Spleen (tissue), 7 donors: ENCODE measurements around the genes LRRC75B and SGSM1.

- PRO-cap, 4 experiments, result no peak in any of the 4 experiments
- RAMPAGE, long total RNA, 4 experiments, result no peak in any of the 4 experiments
Observed at GRCh38 chr22:24144527-24144903, 36.8 kb upstream of the SUSD2 start.

GRCh38 chr22:24148140-24148609 is 33.1 kb upstream of the SUSD2 start:
- PRO-cap, 4 experiments, result no peak in any of the 4 experiments
- RAMPAGE, long total RNA, 4 experiments, result no peak in any of the 4 experiments

- PRO-cap, 4 experiments, result no peak in any of the 4 experiments
- RAMPAGE, long total RNA, 4 experiments, result no peak in any of the 4 experiments
Observed at GRCh38 chr22:24275117-24275571, 4.5 kb downstream of the SPECC1L start.

DNA sequence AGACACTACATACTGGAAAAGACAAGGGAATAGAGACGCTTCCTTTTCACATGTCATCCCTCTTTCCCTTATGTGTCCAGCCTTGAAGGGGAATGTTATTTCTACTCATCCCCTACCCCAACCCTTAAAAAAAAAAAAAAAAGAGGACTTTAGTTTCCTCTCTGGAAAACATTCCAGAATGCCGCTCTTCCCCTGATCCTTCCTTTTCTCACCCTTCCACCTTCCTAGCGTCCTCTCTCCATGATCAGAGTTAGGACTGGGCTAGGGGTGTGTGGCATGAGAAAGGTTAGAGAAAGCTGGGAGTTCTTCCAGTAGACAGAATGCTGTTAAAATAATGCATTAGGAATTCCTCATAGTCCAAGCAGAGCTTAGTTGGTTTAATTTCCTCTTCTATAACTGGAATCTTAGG is 37.4 kb upstream of the ADORA2A start:
- PRO-cap, 4 experiments, result no peak in any of the 4 experiments
- RAMPAGE, long total RNA, 4 experiments, result no peak in any of the 4 experiments

GRCh38 chr22:24506948-24507493 is 11.9 kb downstream of the UPB1 start:
- PRO-cap, 4 experiments, result no peak in any of the 4 experiments
- RAMPAGE, long total RNA, 4 experiments, result no peak in any of the 4 experiments

DNA sequence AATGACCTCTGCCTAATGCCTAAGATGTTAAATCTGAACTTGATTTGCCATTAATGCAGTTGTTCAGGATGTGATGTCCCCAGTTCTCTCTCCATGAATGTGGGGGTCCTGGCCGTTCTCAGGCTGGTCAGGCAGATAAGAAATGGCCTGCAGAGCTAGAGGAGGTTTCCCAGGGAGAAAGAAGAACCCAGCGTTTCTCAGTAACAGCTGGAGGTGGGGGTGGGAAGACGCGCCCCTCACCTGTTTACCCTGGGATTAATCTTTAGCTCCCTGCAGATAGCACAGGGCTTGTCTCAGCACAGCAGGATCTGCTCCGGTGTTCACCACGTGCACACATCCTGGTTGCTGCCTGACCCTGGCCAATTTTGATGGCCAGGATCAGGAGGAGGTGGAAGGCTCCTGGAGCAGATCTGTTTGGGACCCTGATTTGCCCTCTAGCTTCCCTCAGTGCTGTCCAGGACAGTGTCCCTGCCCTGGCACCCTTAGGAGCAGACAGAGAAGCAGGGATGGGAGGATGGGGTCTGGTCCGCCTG is 19.0 kb downstream of the UPB1 start:
- PRO-cap, 4 experiments, result no peak in any of the 4 experiments
- RAMPAGE, long total RNA, 4 experiments, result no peak in any of the 4 experiments

DNA sequence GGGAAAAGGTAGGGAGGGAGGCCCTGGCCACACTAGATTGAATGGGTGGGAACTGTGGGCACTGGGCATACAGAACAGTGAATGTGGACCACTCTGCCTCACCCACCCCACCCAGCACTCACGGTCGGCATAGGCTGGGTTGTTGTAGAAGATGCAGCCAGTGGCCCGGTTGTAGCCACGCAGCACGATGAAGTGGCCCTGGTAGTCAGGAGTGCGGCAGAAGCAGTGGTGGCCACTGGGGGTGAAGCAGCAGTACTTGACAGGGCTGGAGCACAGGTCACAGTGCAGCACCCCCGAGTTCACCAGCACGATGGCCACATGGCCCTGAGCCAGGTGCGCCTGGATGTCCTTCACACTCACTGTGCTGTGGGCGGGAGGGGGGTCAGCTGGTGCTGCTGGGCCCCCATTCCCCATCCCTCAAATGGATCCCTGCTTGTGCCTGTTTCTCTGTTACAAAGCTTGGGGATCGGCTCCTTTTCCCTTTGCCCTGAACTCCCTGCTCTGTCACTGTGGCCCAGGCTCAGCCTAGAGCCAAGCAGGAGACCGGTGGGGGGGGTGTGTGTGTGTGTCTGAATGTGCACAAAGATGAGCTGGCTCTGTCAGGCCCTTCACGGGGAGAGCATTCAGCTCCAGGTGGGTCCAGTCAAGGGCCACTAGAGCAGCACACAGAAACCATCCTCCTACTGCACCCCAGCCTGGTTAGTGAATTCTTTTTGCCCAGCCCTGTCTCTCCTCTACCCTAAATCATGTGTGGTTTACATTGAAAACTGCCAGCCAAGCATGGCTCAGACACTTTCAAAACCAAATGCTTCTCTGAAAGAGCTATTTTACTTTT is 11.0 kb downstream of the GUCD1 start:
- PRO-cap, 4 experiments, result no peak in any of the 4 experiments
- RAMPAGE, long total RNA, 4 experiments, result no peak in any of the 4 experiments

DNA sequence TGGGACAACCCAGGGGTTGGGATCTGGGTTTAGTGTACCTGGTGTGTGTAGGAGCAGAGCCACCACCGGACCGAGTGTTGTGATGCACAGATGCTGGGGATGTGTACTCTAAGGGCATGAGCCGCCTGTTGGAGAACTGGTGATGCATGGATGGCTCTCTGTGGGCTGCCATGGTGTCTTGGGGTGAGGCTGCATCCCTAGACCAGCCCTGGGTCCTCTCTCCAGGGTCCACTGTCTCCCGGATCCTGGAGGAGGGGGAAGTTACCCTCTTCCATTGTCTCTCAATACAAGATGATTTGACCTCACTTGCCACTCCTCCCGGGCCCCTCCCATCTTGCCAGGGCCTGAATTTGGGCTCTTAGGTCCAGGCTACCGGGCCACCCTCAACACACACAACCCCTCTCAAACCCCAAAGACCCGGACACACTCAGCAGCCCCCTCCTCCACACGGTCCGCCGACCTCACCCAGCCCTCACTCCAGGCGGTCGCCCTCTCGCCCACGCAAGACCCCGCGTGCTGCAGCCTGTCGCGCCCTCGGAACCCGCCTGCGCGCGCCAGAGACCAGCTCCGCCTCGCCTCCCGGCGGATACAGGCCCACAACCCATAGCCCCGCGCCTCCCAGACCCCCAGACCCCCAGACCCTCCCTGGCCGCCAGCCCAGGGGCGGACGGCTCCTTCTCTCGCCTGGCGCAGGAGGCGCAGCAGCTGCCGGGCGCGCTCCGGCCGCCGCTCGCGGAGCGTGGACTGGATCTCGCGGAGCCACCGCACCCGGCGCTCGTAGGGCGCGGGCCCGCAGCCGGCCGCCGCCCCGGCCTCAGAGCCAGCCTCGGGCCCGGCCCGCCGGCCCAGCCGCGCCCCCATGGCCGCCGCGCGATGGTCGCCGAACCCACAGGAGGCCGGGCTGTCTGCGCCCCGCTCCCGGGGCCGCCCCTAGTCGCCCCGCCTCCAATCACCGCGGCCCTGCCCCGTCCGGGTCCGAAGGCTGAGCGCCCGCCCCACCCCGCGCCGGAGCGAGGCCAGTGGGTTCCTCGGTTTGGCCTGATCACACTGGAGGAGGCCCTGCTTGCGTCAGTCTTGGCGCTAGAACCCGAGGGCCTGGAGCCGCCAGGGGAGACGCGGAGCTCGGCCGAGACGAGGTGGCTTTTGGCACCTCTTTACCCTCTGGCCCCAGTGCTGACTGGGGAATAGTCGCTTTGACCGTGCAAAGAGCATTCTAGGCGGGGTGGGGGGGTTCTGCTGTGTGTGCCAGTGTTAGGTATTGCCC is at the start of gene LRRC75B:
TSS of gene LRRC75B (minus strand) at position 895 of the 1,264 bp plus-strand sequence.
- PRO-cap, 4 experiments, result peak in 4 of 4 experiments; most common plus-strand start position 1,071 of the sequence (in 4); most common minus-strand start position 926 of the sequence (in 2)
- RAMPAGE, long total RNA, 4 experiments, result no peak in any of the 4 experiments

GRCh38 chr22:24601339-24601512 is 1.8 kb upstream of the GGT1 start:
- PRO-cap, 4 experiments, result no peak in any of the 4 experiments
- RAMPAGE, long total RNA, 4 experiments, result no peak in any of the 4 experiments

DNA sequence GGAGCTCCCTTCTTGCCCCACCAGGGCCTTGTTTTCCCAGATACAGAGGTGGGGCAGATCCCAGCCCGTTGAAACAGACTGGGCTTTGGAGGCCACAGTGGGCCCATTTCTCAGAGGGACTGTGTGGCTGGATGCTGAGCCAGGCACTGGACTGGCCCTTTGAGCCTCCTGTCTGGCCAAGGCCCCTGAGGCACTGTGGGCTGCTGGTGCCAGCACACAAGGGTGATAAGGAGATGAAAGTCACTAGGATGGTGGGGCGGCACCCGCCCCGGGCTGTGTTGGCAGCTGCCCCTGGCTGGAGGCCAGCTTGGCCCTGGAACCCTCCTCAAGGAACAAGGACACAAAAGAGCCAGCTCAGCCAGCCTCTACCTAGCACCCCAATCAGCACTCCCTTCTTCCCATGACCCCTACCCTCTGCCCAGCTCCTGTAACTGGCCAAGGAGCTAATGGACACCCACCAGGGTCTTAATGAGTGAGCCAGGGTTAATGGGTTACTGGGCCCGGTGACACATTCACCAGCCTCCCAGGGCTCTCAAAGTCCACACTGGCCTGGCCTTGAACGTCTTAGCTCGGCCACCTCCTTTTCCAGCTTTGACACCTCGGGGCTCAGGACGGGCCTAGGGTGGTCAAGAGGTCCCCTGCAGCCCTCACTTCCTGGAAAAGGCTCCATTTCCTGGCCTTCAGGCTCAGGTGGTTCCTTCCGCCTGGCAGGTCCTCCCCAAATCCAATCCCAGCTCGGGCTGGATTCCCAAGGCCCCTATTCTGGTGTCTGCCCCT is 1.3 kb upstream of the GGT1 start:
- PRO-cap, 4 experiments, result no peak in any of the 4 experiments
- RAMPAGE, long total RNA, 4 experiments, result no peak in any of the 4 experiments

- PRO-cap, 4 experiments, result no peak in any of the 4 experiments
- RAMPAGE, long total RNA, 4 experiments, result no peak in any of the 4 experiments
Observed at GRCh38 chr22:24608197-24608429, 5.1 kb downstream of the GGT1 start.

DNA sequence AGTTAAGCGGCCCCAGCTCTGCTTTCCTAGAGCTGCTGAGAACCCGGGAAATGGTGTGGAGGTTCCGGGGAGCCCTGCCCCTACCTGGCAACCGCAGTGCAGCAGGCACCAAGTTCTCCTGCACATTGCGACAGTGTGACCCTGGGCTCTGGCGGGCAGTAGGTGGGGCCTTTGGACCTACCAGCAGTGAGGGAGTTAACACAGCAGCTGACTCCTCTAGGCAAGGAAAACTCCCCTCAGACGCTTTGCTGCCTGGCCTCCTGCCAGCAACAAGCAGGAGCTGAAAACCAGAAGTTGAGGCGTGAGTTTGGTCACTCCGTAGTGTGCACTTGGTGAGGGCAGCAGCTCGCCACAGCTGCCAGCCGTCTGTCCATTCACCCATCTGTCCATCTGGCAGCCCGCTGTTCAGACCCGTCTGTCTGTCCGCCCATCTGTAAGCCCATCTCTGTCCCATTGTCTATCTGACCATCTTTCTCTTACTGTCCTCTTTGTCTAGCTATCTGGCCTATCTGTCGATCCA is 29.7 kb downstream of the GGT1 start:
- PRO-cap, 4 experiments, result no peak in any of the 4 experiments
- RAMPAGE, long total RNA, 4 experiments, result no peak in any of the 4 experiments

- PRO-cap, 4 experiments, result no peak in any of the 4 experiments
- RAMPAGE, long total RNA, 4 experiments, result no peak in any of the 4 experiments
Observed at GRCh38 chr22:24660627-24660982, 57.6 kb downstream of the GGT1 start.

- PRO-cap, 4 experiments, result peak in 4 of 4 experiments; most common plus-strand start chr22:24806250 (in 4); most common minus-strand start chr22:24806157 (in 3)
- RAMPAGE, long total RNA, 4 experiments, result start-site peak on the plus strand in 1 of 4 experiments, at chr22:24806247-24806271 at its widest, 8 reads per replicate
Observed at GRCh38 chr22:24805767-24806551, at the start of gene SGSM1. SGSM1 (plus strand) TSS chr22:24806211.

GRCh38 chr22:24867173-24867862 is 61.3 kb downstream of the SGSM1 start:
- PRO-cap, 4 experiments, result no peak in any of the 4 experiments
- RAMPAGE, long total RNA, 4 experiments, result no peak in any of the 4 experiments

DNA sequence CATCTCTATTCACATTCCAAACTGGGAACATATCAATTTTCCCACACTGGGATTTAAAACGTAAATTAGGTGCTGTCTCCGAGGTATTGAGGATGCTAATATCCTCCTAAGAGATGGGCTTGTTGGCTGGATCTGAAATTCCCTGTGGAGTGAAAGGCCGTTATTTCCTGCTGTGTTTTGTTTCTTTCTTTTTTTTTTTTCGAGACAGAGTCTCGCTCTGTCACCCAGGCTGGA is 32.6 kb downstream of the KIAA1671 start:
- PRO-cap, 4 experiments, result no peak in any of the 4 experiments
- RAMPAGE, long total RNA, 4 experiments, result no peak in any of the 4 experiments

DNA sequence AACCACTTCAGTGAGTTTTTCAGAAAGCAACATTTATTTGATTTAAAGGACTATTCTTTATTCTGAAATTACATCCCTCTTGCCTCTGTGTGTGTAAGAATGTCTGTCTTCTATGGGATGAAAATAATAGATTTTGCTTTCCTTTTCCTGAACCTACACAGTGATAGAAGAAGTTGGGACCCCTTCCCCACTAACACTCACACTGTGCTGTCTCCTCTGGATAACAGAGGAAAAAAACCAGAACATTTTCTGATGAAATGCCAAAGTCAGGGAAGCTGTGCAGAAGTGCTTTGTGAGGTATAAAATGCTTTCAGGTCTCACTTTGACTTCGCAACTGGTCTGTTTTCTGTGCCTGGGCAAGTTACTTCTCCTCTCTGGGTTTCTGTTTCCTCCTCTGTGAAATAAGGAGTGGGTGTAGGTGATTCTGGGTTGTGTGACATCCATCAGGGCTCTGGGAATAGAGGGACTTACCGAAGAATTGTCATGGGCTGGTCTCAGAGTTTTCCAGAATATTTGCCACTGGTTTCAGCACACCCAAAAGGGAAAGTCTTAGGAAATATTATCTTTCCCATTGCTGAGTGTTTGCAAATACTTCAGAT is 118.3 kb downstream of the KIAA1671 start:
- PRO-cap, 4 experiments, result peak in 1 of 4 experiments; most common minus-strand start position 336 of the sequence (in 1)
- RAMPAGE, long total RNA, 4 experiments, result no peak in any of the 4 experiments

DNA sequence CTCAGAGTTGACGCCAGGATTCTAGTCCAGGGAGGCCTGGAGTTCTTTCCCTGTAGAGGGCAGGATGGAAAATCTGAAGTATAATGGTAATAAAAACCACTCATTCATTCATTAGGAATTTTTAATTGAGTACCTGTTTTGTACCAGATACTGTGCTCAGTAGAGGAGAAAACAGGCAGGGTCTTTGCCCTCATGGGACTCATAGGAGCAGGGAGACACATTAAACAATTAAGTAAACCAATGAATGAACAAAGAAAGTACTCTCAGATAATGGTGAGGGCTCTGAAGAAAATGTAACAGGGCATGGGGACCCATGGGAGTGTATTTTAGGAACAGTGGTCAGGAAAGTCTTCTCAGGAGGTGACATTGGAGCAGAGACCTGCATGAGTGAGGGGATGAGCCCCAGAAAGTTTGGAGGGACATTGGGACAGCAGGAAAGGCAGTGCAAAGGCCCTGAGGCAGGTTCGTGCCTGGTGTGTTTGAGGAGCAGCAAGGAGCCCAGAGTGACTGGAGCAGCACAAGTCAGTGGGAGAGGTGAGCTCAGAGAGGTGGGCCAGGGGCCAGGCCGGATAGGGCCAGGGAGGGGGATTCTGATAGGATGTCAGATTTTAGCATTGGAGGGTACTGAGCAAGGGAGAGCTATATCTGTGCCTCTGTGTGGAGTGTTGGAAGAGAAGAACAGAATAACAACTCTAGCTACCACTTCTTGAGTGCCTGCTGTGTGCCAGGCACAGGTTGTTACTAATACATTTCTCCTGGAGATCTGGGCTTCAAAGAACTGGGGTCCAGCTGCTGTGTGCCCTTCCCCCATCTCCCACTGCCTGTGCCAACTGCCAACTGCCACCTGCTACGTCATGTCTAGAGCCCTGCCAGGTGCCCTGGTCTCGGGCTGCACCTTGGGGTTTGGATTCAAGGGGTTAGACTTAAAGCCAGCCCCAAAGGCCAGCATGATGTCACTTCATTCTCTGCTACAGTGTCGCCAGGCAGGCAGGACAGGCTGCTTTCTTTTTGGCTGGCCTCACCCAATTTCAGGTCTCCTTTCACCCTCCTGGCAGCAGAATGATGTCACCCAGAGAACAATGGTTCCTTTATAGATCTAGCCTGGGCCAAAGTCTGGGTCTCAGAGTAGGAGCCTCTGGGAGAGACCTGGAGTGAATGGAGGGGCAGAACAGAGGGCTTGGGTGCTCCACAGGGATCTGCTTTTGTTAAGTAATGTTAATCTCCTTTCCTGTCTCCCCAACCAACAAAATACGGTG is 79.9 kb upstream of the CRYBB3 start:
- PRO-cap, 4 experiments, result no peak in any of the 4 experiments
- RAMPAGE, long total RNA, 4 experiments, result no peak in any of the 4 experiments

DNA sequence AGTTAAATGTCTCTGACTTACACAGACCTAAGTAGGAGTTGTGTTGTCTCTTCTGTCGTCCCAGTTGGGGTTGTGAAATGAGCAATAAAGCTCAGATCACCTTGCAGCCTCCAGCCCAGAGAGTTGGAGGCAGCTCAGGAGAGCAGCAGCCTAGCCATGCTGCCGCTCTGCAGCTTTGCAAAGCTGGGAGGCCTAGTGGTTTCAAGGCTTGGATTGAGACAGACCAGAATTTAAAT is 65.2 kb upstream of the CRYBB3 start:
- PRO-cap, 4 experiments, result no peak in any of the 4 experiments
- RAMPAGE, long total RNA, 4 experiments, result no peak in any of the 4 experiments

DNA sequence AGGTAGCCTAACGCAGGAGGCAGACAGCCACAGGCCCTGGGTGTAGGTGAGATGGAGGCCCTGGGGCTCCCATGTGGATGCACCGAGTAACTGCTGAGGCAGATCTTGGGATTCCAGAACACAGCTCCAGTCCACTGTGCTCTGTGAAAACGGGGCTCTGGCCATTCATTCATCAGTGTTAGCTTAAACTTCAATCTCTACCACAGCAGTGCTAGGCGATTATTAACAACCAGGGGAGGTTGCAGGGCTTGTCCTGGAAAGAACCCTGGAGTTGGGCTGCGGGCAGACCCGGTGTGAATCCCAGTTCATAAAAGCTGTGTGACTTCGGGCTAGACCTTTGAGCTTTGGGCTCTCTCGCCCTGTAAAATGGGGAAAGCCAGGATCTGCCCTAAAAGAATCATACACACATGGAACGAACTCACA is 15.7 kb upstream of the CRYBB3 start:
- PRO-cap, 4 experiments, result no peak in any of the 4 experiments
- RAMPAGE, long total RNA, 4 experiments, result no peak in any of the 4 experiments